PFSK-1 (cell line): ENCODE data around the genes MLX, CCR10 and WNK4.

- RRBS = 1% methylated on average over 23 of the region's 73 CpGs
These were observed at the start of gene MLX for GRCh38 chr17:42567013-42568088. TSS of gene MLX (plus strand) at chr17:42567100.

DNA sequence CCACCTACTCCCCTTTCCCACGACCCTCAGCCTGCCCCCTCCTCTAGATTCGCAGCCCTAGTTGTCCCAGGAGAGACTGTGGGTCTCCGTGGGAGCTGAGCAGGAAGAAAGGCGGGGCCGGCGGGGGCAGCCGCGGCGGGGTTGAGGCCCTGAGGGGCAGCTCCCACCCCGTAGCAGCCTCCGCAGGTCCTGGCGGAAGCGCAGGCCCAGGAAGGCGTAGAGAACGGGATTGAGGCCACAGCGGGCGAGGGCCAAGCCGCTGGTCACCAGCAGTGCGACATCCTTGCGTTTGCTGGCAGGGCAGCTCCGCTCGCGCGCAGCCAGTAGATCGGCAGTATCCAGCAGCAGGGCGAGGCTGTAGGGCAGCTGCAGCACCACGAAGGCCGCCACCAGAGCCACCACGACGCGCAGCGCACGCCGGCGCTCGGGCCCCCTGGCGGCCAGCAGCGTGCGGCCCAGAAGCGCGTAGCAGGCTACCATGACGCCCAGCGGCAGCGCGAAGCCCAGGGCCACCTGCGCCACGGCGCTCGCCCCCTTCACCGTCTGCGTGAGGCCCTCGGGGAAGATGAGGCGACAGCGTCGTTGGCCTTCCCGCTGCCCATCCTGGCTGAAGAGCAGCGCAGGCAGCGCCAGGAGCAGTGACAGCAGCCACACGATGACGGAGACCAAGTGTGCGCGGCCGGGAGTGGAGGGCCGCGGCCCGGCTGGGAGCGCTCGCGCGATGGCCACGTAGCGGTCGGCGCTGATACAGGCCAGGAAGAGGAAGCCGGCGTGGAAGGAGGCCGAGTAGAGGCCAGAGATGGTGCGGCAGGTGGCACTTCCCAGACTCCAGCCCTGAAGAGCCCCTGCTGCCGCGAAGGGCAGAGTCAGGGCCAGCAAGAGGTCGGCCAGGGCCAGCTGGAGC lies 1.9 kb downstream of the CCR10 start:
- RRBS = 94% methylated on average over 10 of the region's 81 CpGs

- RRBS = 82% methylated on average over 6 of the region's 17 CpGs
These were observed 1.2 kb downstream of the CCR10 start for GRCh38 chr17:42680400-42680831.

GRCh38 chr17:42681754-42682161 lies at the start of gene CCR10:
TSS of gene CCR10 (minus strand) at chr17:42681843.
- RRBS = no CpG with 5 or more reads among the region's 9 CpGs

DNA sequence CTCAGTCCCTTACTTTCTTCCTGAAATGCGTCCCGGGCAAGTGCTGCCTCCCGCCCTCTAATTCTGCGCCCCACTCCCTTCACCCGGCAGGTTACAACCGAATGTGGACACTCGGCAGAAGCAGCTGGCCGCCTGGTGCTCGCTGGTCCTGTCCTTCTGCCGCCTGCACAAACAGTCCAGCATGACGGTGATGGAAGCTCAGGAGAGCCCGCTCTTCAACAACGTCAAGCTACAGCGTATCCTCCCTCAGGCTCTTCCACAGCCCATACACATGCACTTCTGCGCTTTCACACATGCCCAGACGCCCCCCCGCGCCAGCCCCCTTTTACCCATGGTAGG lies 363 bp downstream of the VPS25 start:
- RRBS = 1% methylated on average over 5 of the region's 18 CpGs

DNA sequence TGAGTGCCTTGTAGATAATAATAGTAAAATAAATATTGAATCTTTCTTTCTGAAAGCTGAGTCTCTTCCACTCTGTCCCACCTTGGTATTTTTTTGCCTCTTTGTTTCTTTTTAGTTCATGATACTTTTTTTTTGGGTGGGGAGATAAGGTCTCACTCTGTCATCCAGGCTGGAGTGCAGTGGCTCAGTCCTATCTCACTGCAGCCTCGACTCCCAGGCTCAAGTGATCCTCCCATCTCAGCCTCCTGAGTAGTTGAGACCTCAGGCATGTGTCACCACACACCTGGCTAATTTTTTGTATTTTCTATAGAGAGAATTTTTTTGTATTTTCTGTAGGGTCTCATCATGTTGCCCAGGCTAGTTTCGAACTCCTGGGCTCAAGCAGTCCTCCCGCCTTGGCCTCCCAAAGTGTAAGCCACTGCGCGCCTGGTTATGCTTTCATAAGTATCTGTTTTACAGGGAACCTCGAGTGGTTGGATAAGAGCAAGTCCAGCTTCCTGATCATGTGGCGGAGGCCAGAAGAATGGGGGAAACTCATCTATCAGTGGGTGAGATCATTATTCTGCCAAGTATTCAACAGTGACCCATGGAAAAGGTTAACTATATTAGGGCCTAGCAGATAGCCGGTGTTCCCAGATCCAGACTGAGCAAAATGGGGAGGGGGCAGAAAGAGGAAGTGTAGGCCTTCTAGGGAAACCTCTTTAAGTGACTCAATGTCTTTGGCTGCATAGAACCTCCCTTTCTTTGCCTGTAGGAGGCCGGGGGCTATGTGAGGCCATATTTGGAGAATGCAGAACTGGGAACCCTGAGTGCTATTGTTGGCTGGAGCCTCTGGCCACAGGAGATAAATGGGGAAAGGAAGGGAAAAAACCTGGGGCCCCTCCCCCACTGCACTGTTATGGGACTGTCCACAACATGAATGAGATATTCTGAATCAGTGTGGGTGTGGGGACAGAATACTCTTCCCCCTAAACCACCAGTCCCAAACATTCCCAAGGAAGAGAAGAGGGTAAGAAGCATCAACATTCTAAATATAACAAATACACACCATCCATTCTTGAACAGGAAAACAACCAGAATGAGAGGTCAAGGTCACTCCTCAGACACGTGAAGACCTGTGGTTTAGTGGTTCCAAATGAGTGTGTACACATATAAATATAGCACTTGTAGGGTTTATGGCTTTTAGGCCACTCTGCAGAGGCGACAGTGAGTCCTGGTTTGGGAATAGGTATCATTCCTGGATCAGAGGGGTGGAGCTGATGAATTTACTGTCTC lies 2.1 kb downstream of the VPS25 start:
- RRBS = no CpG with 5 or more reads among the region's 11 CpGs

DNA sequence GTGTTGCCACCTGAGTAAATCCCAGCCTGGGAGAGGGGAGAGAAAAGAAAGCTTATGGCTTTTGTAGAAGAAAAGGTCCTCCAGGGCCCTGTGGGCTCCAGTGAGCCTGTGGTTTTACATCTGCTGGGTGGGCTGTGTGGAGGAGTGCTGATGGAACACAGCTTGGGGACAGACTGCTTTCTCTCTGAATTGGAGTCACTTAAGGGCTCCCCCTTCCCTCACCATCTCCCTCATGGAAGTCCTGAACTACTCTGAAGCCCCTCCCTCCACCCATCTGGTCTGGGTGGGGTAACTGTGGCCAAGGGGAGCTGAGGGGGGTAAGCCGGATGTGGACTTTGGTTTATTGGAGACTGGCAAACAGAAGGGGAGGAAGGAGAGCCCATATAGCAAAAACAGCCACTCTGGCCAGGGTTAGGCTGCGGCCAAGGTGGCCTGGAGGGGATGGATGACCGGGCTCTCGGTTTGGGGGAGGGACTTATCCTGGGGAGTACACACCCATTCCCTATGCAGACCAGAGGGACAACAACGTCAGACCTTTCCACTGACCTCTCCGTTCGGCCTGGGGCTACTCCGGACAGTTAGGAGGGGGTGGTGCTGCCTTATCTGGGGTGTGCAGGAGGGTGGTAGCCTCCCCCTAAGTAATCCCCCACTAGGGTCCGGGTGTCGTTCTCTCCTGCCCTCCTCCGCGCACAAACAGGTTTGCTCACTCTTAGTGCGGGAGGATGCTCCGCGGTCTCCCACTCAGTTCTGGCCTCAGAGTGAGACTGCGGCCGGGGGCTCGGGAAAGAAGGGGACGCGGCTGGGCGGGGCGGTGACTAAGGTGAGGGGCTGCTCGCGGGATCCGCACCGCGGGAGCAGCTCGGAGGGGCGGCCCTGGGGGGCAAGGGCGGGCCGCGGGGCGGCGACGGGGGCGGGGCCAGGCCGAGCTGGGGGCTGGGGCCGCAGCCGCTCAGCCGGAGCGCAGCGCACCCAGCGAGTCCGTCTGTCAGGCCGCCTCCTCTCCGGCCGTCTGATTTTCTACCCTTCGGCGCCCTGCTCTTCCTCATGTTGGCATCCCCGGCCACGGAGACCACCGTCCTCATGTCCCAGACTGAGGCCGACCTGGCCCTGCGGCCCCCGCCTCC lies at the start of gene WNK4:
WNK4 (plus strand) TSS at position 956 of the 1,124 bp plus-strand sequence.
- RRBS = 92% methylated on average over 22 of the region's 55 CpGs

- RRBS = no CpG with 5 or more reads among the region's 19 CpGs
These were observed 2.7 kb upstream of the AOC2 start for GRCh38 chr17:42841316-42842379.

DNA sequence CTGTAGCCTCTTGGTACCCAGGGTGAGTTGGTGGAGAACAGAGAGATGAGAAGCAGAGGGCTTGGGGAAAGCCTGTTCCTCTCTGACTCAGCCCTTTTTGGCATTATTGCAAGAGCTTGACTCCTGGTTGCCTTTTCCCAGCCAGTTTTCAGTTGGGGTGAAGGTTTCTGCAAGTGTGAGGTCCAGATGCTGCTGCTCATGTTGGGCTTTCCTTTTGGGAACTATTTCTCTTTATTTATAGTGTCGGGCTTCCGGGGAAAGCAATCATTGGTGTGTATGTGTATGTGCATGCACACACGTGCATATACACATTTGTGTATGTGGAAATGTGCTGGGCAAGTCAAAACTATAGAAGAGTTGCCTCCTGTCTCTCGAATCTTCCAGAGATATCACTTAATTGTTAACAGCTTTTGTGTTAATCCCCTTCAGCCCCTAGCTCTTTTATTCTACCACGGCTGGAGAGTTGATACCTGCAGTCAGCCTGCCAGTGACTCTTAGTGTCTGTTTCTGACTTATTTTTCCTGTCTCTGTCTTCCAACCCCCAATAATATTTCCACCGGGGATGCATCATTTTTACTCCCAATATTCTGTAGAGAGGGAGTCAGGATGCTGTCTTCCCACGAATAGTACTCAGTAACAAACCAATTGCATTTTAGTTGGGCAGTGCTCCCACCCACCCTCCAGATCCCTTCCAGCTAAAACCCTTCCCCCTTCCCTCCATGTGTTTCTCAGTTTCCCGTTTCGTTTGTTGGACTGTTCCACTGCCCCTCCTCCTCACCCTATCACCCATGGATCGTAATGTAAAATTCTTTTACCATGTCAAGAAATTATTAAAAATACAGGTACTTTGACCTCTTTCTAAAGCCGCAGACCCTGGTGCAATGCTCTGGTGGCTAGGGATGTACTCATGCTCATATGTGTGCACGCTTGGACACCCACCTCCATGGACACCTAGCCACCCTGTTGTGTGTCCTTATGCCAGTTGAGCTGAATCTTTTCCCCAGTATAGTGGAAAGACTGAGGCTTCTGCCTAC lies 1.7 kb upstream of the AOC2 start:
- RRBS = no CpG with 5 or more reads among the region's 12 CpGs

DNA sequence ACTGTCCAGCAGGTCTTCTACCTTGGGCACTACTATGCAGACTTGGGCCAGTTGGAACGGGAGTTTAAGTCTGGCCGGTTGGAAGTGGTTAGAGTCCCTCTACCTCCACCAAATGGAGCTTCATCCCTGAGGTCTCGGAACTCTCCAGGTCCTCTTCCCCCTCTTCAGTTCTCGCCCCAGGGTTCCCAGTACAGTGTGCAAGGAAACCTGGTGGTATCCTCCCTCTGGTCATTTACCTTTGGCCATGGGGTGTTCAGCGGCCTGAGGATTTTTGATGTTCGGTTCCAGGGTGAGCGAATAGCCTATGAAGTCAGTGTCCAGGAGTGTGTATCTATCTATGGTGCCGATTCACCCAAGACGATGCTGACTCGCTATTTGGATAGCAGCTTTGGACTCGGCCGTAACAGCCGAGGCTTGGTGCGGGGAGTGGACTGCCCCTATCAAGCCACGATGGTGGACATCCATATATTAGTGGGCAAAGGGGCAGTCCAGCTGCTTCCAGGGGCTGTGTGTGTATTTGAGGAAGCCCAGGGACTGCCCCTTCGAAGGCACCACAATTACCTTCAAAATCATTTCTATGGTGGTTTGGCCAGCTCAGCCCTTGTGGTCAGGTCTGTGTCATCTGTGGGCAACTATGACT lies 1.1 kb downstream of the AOC2 start:
- RRBS = no CpG with 5 or more reads among the region's 16 CpGs

DNA sequence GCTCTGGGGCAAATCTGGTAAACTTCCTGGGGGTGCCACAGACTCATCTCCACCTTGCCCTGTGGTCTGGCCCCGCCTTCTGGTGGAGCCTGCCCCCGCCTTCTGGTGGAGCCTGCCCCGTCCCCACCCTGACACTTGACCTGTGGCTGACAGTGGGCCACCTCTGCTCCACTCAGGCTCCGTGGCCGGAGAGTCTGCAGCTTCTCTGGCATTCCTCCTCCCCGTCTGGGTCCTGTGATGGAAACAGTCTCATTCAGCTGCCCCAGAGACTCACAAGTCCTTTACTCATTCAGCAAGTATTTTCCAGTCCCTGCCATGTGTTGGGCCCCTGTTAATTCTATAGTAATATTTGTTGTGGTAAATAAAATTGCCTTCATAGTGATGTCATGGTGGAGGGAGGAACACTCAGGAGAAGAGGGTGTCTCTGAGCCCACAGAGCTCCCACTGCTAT lies 21.0 kb upstream of the G6PC1 start:
- RRBS = no CpG with 5 or more reads among the region's 6 CpGs

GRCh38 chr17:42893048-42893754 lies 7.4 kb upstream of the G6PC1 start:
- RRBS = no CpG with 5 or more reads among the region's 7 CpGs

DNA sequence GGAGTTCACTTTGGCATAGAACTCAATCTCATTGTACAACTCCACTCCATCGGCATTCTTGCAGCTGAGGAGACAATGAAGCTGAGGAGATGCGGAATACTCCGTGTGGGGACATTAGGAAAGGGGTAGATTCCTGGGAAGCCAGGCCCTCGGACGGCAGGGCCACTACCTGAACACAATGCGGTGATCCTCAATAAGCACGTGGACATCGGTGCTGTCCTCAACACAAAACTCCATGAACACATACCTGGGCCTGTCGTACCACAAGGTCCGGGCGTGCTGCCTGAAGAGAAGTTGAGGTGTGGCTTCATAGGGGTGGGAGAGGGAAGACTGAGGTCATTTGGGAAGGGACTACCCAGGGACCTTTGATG lies 514 bp downstream of the PTGES3L start:
- RRBS = no CpG with 5 or more reads among the region's 11 CpGs

- RRBS = no CpG with 5 or more reads among the region's 2 CpGs
These were observed 4.2 kb downstream of the IFI35 start for GRCh38 chr17:43010738-43011218.

GRCh38 chr17:43014628-43015444 lies 7.3 kb downstream of the VAT1 start:
- RRBS = no CpG with 5 or more reads among the region's 7 CpGs

DNA sequence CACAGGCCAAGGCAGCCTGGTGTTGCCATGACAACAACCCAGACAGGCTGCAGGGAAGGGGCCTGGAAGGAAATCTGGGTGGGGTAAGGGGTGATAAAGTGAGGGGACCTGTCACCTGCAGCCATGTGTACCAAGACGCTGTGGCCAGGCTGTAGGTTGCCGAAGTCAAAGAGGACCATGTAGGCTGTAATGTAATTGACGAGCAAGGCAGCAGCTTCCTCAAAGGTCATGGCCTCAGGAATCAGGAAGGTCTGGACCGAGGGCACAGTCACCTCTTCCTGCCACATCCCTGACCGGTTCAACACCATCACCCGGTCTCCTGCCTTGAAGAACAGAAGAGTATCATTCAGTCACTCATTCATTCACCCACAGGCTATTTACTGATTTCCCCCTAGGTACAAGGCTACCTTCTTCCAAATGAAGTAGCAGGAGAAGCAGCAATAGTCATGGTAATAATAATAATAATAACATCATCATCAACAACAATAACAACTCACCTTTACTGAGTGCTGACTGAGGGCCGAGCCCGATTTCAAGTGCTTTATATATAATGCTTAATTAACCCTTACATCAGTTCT lies 3.6 kb downstream of the VAT1 start:
- RRBS = no CpG with 5 or more reads among the region's 8 CpGs

DNA sequence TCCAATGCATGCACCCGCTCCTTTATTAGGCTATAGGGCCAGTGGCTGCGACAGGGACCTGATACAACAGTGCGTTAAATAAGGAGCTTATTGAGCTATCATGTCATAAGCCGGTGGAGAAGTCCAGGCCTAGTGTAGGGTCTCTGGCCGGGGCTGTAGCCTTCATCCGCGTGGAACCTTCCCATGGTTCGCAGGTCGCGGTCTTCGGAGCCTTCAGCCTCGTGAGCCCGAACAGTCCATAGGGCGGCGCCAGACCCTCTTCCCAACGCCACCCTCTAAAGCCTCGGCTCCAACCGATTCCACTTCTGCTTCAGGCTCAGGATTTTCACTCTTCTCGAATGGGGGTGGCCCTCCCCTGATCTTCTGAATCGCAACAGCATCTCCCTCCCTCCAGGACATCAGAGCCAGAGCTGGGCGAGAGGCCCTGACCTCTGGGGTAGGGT lies 10.3 kb upstream of the BRCA1 start:
- RRBS = 100% methylated on average over 1 of the region's 21 CpGs

GRCh38 chr17:43166035-43167147 lies 4.6 kb upstream of the NBR1 start:
- RRBS = no CpG with 5 or more reads among the region's 13 CpGs

- RRBS = no CpG with 5 or more reads among the region's 3 CpGs
These were observed 16.6 kb upstream of the CCDC200 start for GRCh38 chr17:43245167-43245366.